ENCODE measurements around the gene FUT9.

- RAMPAGE, long total RNA, result no peak
- RRBS, result no CpG with 5 or more reads among the region's 3 CpGs
Measured at GRCh38 chr6:92908307-92908905, 511.0 kb downstream of the EPHA7 start.

DNA sequence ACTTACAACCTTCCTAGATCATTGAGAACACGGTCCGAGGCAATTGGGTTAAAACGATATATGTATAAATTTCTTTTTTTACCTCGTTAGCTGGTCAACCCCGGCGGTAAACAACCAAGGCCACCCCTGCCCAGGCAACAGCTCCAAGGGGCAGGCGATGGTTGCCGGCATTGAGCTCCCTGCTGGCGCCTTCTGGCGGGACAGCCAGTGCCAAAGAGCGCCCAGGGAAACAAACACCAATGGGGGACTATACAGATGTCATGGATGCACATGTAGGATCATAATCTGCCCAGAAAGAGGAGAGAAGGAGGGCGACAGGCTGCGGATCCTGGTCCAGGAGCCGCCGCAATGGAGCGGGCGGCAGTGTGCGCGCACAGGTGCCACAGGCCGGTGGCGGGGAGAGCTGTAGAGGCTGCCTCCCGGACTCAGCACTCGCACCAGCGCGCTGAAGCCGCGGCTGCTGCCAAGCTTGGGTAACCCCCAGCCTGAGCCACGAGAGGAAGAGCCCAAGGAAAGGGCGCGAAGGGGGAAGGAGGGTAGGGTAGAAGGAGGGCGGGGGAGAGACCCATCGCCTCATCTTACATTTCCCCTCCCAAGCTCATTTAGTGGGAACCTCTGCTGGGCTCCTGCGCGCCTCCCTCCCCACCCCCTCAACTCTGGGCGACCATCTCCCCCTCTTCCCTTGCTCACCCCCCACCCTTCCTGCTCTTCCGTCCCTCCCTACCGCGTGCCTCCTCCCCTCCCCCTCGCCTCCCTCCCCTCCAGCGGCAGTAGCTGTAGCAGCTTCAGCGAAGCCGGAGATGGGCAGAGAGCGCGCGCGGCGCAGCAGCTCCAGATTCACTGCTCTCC lies at the start of gene FUT9:
Gene FUT9 (plus strand): TSS at position 770 of the 849 bp plus-strand sequence.
- RAMPAGE, long total RNA, result no peak
- RRBS, result 3% methylated on average over 4 of the region's 47 CpGs

DNA sequence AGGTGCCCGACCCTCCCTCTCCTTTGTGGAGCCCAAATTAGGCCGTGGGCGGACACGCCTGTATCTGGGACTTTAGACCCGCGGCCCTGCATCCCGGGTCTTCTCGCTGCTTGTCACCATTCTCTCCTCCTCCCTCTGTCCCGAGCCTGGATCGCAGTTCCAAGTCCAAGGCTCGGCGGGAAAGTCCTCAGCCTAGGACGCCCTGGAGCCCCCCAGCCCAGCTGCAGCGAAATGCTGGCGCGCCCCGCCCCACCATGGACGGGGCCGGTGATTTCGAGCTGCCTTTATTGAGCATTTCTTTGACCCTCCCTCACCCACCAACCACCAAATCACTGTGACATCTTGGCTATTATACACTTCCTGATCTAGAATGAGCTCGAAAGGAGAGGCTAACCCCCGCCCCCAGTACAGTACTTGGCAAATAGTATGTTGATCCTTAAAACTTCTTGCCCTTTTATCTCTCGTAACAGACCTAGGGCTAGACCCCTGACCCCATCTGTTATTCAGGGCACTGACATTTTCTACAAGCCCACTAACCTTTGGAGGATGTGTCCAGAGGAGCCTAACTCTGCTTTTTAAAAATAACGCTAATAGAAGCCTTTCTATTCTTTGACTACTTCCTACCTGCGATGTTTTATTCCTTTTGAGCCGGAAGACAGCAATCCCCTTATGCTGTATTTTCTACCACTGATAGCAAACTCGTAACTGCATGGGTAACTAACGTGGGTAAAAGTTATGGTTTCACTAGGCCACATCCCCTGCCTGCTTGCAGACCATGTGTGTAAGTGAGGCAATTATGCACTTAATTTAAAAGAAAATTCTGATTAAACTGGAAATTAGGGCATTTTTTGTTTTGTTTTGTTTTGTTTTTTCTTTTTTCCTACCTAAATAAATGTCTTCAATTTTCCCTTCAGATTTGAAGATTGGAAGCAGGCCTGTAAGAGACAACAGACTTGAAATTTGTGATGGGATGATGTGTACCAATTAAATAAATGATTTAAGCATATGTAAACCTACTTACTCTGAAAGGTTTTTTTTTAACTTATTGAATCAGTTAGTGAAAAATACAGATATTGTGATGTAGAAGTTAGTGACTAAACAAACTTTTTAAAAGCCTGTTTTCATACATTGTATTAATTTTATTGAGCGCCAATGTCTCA lies 723 bp downstream of the UFL1 start:
- RAMPAGE, long total RNA, result no peak
- RRBS, result no CpG with 5 or more reads among the region's 29 CpGs

- RAMPAGE, long total RNA, result no peak
- RRBS, result under 1% methylated on average over 10 of the region's 28 CpGs
Measured at GRCh38 chr6:96897261-96897601, 460 bp downstream of the NDUFAF4 start.

- RAMPAGE, long total RNA, result no peak
- RRBS, result no CpG with 5 or more reads among the region's 2 CpGs
Measured at GRCh38 chr6:97964353-97964599, 681.3 kb upstream of the MMS22L start.

GRCh38 chr6:98831042-98832292 lies 2.9 kb upstream of the POU3F2 start:
- RAMPAGE, long total RNA, result no peak
- RRBS, result 2% methylated on average over 20 of the region's 70 CpGs

DNA sequence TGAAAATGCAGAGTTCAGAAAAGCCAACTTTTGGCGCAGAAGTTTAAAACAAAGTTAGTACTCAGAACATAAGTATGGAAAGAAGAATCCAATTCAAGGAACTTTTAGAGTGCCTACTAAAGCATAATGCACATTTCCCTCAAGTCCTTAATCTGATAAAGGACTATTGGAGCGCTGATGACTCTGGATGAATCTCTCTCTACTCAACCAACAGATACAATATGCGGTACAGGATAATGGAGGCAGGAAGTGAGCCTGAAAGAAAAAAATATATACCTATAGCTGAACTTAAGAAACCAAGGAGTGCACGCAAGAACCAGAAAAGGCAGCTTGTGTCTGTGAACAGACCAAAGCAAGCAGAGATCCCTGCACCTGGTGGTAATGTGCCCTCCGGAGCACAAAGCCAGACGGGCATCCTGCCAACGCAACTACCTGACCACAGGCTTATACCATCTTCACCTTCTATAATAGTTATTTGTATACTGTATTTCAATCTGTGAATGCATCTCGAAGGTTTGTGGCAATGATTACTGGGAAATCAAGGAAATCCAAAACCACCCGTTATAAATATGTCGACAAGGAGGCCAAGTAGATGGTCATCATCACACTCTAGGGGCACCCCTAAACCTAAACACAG lies 961 bp downstream of the FBXL4 start:
- RAMPAGE, long total RNA, result no peak
- RRBS, result no CpG with 5 or more reads among the region's 10 CpGs

- RAMPAGE, long total RNA, result no peak
- RRBS, result no CpG with 5 or more reads among the region's 2 CpGs
Measured at GRCh38 chr6:99415238-99415869, 9.8 kb downstream of the PNISR start.

GRCh38 chr6:99547253-99547944 lies 21.1 kb downstream of the CCNC start:
- RAMPAGE, long total RNA, result no peak
- RRBS, result no CpG with 5 or more reads among the region's 4 CpGs

- RAMPAGE, long total RNA, result no peak
- RRBS, result no CpG with 5 or more reads among the region's 8 CpGs
Measured at GRCh38 chr6:99602365-99602607, 4.3 kb upstream of the PRDM13 start.

DNA sequence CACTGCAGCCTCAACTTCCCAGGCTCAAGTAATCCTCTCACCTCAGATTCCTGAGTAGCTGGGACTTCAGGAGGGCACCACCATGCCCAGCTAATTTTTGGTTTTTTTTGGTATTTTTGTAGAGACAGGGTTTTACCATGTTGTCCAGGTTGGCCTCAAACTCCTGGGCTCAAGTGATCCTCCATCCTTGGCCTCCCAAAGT lies 11.1 kb downstream of the MCHR2 start:
- RAMPAGE, long total RNA, result no peak

DNA sequence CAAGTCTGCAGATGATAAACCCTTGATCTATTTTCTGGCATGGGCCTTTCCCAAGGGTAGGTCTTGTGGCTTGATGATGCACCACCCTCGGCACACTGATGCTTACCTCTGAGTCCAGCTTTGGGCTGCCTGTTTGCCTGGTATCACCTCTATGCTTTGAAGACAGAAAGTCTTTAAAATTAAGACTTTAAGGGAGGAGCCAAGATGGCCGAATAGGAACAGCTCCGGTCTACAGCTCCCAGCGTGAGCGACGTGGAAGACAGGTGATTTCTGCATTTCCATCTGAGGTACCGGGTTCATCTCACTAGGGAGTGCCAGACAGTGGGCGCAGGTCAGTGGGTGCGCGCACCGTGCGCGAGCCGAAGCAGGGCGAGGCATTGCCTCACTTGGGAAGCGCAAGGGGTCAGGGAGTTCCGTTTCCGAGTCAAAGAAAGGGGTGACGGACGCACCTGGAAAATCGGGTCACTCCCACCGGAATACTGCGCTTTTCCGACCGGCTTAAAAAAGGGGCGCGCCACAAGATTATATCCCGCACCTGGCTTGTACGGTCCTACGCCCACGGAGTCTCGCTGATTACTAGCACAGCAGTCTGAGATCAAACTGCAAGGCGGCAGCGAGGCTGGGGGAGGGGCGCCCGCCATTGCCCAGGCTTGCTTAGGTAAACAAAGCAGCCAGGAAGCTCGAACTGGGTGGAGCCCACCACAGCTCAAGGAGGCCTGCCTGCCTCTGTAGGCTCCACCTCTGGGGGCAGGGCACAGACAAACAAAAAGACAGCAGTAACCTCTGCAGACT lies 202.4 kb upstream of the MCHR2 start:
- RAMPAGE, long total RNA, result no peak
- RRBS, result no CpG with 5 or more reads among the region's 37 CpGs

DNA sequence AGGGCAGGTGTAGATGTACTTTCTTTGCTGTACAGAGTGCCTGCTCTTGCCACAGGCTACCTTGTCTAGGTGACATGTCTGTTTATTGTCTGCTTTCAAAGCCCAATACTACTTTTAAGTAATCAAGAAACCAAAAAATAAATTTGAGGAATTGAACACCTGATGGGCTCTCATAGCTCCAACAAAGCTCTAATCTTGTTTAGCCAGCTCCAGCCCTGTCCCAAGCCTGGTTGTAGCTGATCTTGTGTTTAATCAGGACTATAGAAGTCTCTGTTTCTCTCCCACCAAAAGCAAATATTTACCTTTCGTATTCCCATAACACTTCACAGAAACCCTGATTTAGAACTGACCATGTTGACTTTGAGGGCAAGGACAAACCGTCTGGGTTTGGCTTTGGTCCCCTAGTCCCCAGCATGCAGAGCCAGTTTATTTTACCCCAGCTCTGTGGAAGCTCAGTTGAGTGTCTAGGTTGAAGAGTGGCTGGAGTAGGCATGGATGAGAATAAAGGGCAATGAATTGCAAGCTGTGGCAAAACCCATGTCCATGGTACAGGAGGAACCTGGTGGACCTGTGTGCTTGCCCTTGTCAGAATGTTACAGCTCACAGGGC lies 17.9 kb upstream of the SIM1 start:
- RAMPAGE, long total RNA, result no peak
- RRBS, result no CpG with 5 or more reads among the region's 2 CpGs

GRCh38 chr6:100851693-100852338 lies 29.3 kb downstream of the ASCC3 start:
- RAMPAGE, long total RNA, result no peak
- RRBS, result no CpG with 5 or more reads among the region's 16 CpGs

DNA sequence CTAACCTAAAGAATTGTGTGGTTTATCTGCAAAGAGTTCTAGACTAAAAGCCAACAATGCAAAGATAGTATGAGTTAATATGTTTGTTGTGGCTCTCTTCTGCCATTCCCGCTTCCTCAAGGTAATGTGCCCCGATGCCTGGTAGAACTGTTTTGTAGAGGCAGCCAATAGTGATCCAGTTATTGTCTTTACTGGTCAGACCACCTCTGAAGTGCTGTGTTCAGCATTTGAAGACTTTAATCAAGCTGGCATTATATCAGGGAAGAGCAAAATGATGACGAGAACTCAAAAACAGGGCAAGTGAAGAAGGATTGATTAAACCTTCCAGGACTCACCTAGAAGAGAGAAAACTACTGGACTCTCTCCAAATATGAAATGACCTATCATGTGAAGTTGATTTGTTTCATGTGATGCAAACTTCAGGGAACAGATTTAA lies 836 bp upstream of the ASCC3 start:
- RAMPAGE, long total RNA, result no peak
- RRBS, result no CpG with 5 or more reads among the region's 3 CpGs

DNA sequence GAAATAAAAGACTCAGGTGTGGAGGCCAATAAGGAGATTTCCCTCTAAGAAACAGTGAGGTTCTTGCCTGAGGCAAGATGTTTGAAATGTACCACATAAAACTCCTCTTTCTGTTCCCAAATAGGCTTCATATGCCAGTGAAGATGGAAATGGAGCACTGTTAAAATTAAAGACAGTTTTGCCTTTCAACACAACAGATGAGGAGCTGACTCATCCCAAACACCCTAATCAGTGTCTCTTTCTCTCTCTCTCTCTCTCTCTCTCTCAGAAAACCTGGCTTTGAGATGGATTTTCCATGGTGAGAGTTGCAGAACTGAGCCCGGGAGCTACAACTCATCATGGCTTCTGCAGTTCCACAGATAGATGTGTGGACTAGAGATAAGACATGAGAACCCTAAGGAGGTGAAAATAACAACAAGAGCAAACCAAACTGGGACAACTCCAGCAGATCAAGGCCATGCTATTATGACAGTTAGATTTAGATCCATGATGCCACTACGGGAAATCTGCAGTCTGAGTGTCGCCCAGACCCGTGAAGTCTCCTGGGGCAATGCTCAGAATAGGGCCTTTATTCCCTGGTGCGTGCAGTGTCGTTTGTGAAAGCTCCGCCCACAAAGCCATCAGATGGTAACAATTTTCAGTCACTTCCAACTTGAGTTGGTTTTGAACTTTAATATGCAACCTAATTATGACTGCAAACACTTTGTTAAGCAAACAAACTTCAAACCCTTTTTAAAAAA lies 338.1 kb upstream of the PREP start:
- RAMPAGE, long total RNA, result no peak
- RRBS, result no CpG with 5 or more reads among the region's 7 CpGs

- RAMPAGE, long total RNA, result no peak
- RRBS, result no CpG with 5 or more reads among the region's 3 CpGs
Measured at GRCh38 chr6:105757768-105758053, 328.4 kb upstream of the PRDM1 start.

DNA sequence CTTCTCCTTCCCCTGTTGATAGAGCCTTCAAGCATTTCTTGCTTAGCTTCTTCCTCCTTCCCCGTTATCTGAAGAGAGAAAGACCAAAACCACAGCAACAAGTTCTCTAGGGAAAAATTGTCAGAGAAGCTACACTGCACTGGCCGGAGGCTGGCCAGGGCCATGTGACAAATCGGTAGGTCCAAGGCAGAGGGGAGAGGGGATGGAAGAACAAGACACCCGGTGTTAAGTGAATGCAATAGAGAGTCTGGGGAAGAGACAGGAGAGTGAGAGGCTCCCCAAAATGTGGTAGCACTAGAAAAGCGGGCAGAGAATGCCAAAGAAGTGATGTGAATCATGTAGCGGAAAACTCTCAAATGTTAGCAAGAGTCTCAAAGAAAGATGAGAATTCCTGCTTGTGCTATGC lies 202.0 kb upstream of the PRDM1 start:
- RAMPAGE, long total RNA, result no peak
- RRBS, result 81% methylated on average over 3 of the region's 6 CpGs

- RAMPAGE, long total RNA, result no peak
- RRBS, result no CpG with 5 or more reads among the region's 3 CpGs
Measured at GRCh38 chr6:106006248-106006604, 79.9 kb upstream of the PRDM1 start.

DNA sequence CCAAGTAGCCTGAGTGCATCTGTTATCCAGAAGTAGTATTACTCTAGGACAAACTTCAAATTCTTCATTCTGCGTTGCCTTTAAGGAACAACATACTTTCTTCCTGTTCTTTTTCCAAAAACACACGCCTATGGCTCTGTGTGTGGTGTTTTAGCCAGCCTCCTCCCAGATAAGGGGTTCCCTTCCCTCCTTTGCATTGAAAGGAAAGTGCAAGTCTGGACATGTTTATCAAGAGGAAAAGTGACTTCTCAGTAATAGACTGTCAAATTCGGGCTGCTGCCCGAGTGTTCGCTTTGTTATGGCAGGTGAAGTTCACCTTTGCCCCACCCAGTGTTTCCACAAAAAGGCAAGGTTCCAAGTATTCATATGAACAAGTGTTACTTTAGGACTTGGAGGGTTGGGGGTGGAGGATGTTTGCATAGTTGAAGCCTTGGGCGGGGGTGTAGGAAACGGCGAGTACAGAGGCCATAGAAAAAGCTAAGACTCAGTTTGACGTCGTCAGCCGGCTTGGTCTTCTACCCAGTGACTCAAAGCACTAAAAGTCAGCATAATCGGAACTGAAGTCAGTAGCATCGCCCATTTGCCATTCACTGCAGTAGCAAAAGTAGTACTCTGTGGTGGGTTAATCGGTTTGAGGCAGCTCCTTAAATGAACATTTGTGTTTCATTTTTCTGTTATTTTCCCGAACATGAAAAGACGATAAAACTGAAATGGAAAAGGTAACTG lies 12.4 kb downstream of the PRDM1 start:
- RAMPAGE, long total RNA, result no peak
- RRBS, result no CpG with 5 or more reads among the region's 16 CpGs